SJSA1 (cell line): Measurements from ENCODE around the gene POU3F3.

DNA sequence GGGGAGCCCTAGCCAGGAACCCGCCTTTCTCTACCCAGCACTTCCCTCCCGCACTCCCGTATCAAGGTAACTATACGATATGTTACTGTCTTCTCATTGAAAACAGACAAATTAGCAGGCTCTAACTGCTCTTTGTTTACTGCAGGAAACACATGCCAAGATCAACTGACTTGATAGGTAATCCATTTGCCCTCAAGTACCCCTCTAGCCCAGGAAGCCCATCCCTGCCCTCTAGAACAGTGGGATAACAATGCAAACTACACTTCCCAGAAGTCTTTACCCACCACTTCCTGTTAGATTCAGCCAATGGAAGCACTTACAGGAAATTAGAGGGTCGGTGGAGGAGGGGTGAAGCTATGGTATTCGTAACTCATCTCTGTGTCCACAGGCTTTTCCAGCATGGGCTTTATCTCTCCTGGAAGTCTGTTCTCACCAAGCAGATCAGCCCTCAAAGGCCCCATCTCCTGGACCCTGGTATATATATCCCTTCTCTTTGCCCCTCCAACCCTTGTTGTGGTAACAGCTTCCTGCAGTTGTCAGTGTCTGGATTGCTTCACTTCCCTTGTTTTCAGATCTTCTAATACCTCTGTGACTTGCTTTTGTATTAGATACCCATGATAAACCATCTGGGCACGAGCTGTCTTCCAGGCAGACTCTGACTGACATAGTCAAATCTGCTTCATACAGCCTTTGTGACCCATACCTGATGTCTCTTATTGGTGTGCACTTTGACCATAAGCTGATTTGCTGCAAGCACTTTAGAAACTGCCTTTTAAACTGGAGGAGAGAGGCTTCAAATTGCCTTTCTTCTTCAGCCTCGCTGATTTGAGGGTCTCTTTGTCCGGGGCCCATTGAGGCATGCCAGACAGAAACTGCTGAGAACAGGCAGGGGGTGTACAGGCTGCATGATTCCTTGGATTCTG lies 475.0 kb upstream of the POU3F3 start:
- RAMPAGE, long total RNA = no peak

GRCh38 chr2:104851036-104852241 lies 2.5 kb upstream of the POU3F3 start:
- RAMPAGE, long total RNA = no peak

- RAMPAGE, long total RNA = no peak
These were observed at the start of gene POU3F3 for GRCh38 chr2:104853989-104854560. POU3F3 (plus strand) TSS chr2:104854115.

DNA sequence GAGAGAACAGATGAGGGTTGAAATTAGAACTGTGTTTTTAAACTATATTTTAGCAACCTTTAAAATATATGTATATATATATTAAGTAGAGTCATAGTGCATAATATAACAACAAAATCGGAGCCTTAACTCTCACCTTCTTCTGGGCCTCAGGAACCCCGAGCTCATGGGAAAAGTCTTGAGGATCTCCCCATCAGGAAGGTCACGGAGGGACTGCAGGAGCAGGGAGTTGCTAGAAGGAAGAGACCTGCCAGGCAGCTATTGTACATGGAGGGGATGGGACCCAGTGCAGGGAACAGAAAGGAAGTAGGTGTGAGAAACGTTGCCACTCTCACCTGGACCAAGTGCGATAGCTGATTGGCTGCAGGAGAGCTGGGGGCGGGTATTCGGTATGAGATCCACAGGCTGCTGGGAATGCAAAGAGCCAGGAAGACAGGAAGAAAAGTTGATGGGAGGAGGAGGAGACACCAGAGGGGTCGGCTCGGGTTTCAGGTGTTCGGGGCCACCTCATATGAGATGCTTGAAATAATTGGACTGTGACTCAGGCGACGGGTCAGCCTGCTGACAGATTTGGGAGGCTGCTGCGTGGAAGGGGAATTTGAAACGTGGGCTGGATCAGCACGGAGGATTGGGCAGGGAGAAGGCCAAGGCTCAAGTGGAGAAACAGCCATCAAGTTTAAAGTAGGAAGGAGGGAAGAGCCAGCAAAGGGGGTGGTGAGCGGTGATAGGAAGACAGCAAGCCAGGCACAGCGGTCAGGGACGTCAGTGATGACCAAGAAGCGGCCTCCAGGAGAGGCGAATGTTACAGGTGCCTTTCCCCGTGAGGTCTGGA lies 65.0 kb downstream of the MRPS9 start:
- RAMPAGE, long total RNA = no peak

DNA sequence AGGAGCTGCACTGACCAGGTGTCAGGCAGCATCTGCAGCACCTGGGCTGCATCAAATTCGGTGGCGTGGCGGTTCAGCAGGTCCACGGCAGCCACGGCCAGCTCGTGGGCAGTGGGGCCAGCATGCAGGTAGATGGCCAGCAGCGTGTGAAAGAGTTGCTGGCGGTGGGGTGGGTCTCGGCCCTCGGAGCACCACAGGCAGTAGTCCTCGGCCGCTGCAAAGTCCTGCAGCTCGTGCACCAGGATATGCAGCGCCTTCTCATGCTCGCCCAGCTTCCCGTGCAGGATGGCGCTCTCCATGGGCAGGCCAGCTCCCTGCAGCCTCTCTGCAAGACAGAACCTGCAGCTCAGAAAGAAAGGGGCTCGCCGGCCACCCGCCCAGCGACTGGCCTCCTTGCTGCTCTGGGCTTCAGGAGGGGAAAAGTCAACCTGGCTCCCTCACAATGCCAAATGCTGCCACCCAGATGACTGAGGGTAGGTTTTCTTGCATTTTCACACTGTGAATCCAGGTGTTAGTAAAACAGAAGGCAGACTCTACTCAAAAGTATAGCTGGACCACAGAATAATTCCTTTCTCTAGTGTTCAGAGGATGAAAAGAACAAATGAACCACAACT lies 27.9 kb downstream of the GPR45 start:
- RAMPAGE, long total RNA = no peak

GRCh38 chr2:105380835-105381424 lies 17.9 kb downstream of the FHL2 start:
- RAMPAGE, long total RNA = no peak

GRCh38 chr2:105394738-105395713 lies 3.8 kb downstream of the FHL2 start:
- RAMPAGE, long total RNA = no peak

GRCh38 chr2:105432492-105433247 lies 33.8 kb upstream of the FHL2 start:
- RAMPAGE, long total RNA = no peak

DNA sequence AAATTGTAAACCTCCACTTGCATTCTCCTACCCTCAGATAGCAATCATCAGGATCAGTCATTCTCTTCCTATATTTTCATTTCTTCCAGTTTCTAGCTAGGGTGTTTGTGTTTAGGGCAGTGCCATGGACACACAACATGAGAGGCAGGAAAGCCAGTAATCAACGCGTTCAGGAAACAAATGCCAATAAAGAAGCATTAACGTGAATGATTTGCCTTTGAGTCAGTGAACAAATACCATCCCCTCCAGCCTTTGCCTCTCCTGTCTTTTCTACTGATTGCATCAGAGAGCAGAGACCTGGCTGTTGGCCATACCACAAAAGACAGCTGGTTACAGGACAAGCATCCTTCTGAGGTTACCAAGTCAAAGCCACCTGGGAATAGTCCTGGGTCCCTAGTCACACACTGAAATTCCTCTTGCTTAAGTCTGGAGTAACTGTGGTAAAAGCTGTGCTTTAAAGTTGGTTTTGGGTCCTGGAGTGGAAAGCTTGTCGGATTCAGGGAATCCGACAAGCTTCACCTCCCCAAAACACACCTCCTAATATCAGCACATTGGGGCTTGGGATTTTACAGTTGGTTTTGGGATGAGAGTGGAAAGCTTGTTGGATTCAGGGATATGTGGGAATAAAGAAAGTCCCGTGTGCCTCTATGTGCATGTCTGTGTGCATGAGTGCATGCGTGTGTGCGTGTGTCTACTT lies 56.9 kb upstream of the FHL2 start:
- RAMPAGE, long total RNA = no peak

GRCh38 chr2:105739258-105739990 lies 5.3 kb upstream of the NCK2 start:
- RAMPAGE, long total RNA = no peak

DNA sequence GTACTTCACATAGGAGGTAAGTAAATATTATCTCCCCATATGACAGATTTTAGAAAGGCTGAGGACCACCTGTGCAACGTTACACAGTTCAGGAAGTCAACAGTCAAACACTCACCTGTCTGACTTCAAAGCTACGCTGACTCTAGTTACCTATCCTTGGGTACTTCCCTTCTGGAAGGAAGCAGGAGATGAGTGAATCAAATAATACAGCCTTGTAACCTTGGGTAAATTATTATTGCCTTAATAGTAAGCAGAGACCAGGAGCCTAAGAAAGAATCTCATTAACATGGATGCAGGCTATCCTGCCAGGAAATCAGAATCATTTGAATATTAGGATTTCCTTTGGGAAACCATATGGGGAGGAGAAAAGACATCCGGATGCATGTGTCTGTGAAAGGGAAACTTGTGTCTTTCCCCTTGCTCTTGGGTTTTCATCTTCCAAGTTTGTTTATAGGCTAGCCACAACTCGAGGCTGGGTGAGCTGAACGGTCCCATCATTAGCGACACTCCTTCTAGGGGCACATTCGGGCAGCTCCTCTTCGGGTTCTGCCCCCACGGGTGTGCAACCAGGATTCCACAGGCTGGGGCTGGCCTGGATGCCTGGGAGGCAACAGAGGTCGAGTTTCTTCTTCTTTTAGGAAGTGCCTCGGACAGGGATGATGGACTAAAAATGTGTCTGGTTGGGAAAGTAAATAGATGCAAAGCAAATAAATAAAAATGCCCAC lies 945 bp upstream of the NCK2 start:
- RAMPAGE, long total RNA = no peak

GRCh38 chr2:105776924-105777533 lies 32.3 kb downstream of the NCK2 start:
- RAMPAGE, long total RNA = no peak

DNA sequence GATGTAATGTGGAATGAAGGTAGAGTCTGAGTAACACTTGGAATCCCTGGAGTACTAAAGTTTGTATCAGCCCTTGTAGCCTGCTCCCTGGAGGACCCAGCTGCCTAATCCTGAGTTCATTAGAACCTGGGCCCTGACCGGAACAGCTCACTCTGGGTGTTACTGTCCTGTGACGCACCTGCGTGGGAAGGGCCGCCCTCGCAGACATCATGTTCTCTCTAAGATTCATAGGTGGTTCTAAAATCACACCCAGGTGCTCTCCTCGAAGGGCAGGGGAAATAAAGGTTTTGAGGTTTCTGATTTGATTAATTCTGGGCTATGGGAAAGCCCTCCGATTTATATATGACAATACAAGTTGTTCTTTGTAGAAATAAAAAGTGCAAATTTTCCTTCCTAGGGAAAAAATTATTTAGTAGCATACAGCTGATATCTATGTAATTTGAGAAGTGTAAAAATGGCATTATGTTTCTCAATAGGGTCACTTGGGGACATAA lies 62.4 kb downstream of the NCK2 start:
- RAMPAGE, long total RNA = no peak

GRCh38 chr2:105929322-105929742 lies 136.2 kb upstream of the ECRG4 start:
- RAMPAGE, long total RNA = no peak

DNA sequence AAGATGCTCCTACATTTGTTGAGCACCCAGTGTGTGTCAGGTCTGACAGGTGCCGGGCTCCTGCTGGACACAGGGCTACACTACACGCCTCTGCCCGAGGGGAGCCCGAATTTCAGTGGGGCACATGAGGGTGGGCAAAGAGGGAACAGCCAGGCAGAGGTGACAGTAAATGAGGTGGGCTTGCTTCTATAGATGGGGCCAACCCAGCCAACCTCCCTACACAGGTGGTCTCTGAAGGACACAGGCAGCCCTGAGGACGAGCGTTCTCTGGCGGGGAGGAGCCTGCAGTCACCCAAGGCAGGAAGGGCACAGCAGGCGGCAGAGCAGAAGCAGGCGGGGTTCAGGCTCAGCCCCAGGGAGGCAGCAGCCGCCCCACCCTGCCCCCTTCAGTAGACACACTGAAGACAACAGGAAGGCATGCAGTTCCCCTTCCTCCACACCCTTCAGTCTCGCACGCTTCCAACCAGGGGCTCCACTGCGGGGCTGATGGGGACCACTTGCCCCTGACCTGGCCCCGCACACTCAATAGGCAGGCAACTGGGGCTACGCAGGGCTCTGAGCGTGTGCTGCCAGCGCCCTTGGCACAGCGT lies 30.2 kb downstream of the ECRG4 start:
- RAMPAGE, long total RNA = no peak

DNA sequence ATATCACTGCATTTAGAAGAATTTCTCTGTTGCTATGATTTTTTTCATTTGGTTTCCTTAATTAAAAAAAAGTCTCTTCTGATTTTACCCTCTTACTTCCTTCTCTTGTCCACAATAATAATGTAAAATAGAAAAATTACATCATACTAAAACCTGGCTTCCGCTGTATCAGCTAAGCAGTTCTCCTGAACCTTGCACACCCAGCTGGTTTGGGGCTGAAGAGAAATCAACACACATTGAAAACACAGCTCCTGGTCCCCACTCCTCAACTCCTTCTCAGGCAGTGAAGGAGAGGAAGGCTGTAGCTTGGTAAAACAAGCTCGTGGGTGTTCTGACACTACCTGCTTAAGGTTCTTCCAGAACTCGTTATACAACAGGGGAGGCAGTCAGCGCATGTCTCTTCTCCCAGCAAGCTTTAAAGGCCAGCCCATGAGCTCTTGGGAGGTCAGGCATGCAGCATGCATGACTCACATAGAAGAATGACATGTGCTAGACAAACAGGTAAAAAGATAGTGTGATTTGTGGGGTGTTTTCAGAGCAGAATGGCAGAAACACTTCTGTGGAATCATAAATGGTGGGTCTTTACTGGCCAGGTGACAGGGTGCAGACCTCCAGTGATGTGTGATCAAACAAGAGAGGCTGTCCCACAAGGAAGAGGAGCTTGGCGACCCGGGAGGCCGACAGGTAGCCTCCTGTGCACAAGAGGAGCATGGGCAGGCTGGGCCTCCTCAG lies 59.5 kb downstream of the ECRG4 start:
- RAMPAGE, long total RNA = no peak

DNA sequence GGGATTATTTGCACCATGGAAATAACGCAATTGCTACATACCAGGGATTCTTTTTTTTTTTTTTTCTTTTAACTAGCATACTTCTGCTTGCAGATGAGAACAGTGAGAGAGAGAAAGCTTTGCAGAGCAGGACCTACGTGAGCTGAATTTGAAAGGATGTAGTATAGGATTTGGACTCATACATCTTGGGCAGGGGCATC lies 3.9 kb upstream of the UXS1 start:
- RAMPAGE, long total RNA = no peak

DNA sequence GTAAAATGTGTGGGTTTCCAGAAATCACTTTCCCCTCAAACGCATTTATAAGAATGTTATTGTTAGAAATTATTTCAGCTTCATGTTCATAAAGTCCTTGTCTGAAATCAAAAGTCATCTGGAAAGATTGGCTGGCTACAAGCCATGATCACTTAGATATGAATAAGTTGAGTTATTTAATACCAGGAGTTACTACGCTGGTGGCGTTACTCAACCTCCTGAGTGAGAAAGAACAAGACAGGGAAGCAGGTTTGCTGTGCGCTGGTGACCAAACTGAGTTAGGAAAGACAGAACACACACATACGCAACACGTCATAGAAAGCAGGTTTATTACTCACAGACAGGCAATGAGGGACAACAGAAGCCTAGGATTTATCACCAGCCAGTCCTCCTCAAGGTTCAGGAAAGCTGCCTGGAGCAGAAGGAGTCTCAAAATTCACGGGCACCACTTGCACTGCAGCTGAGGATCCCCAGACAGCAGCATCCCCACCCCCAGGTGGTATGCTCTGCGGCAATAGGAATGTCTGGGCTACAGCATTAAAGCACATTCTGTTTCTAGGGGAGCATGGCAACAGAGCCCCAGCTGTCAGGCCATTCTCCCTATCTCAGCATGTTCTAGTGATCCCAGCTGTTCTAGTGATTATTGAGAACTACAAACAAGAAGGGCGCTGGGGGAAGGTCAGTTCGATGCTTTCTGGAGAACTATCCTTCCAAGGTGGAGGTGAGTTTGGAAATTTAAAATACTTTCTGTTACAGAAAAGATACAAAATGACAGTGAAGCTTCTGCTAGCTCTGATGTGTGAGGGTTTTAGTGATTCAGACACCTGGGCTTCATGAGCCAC lies 284.4 kb upstream of the RGPD4 start:
- RAMPAGE, long total RNA = no peak

GRCh38 chr2:108271940-108272380 lies 16.7 kb upstream of the SULT1C2 start:
- RAMPAGE, long total RNA = no peak

DNA sequence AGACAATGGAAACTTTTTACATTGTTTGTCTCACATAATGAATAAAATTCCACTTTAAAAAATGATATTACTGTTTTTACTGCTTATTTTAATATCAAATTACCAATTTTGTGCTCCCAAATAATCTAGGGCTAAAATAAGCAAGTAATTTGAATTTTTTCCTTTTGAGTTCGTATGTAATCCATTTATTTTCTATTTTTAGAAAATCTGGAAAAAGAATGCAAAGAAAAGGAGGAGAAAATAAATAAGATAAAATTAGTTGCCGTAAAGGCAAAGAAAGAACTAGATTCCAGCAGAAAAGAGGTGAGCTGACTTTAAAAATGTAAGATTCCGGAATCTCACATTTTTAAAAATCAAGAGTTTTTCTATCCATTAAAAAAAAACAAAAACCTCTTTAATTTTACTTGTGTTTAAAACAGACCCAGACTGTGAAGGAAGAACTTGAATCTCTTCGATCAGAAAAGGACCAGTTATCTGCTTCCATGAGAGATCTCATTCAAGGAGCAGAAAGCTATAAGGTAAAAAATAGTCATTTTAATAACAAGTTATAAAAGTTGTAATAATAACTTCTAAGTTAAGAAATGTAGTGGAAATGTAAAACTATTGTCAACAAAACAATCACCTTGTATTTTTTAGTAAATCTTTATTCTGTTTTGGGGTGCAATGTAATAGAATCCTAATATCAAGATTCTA lies 26.5 kb downstream of the GCC2 start:
- RAMPAGE, long total RNA = no peak